H9 (cell line): ENCODE results near the genes OR5V1, HLA-A and RNF39.

- PRO-cap, result unidirectional peak, plus-strand start at chr6:28589375
Observed at GRCh38 chr6:28589059-28589628, 2.0 kb upstream of the SCAND3 start.

GRCh38 chr6:28674166-28674723, 87.1 kb upstream of the SCAND3 start:
- PRO-cap, result bidirectional peak, plus-strand start at chr6:28674360, minus-strand start at chr6:28674317; unidirectional peak, minus-strand start at chr6:28674529

DNA sequence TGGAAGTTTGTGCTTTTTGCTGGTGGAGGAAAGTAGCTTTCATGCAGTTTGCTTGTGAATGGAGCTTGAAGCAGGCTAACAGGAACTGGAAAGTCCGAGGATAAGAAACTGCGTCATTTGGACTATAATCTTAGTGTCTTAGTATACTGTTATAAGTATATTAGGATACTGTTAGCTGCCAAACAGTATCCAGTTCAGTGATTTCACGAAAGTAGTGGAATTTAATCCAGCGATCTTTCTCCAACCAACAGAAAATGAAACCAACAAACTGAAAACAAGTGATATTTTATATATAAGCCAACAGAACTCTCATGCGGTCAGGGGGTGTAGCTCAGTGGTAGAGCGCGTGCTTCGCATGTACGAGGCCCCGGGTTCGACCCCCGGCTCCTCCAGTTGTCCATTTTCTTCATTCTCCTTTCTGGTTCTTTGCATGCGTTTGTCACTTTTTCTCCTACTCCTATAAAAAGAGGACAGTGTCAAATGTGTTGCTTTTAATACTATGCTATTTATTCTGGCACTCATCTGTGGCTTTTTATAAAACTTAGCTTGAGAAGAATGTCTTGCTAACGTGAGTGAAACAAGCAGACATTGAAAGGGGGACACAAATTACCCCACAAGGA, 142.0 kb upstream of the SCAND3 start:
- PRO-cap, result unidirectional peak, plus-strand start at position 316 of the sequence; unidirectional peak, plus-strand start at position 358 of the sequence

GRCh38 chr6:28757312-28758049, 166.3 kb downstream of the TRIM27 start:
- PRO-cap, result bidirectional peak, plus-strand start at chr6:28757683, minus-strand start at chr6:28757682

GRCh38 chr6:28900993-28901727, 22.6 kb downstream of the TRIM27 start:
- PRO-cap, result no peak

- PRO-cap, result bidirectional peak, plus-strand start at chr6:28977436, minus-strand start at chr6:28977358; bidirectional peak, plus-strand start at chr6:28977697, minus-strand start at chr6:28977612
Observed at GRCh38 chr6:28977125-28978123, 27.7 kb downstream of the ZNF311 start.

DNA sequence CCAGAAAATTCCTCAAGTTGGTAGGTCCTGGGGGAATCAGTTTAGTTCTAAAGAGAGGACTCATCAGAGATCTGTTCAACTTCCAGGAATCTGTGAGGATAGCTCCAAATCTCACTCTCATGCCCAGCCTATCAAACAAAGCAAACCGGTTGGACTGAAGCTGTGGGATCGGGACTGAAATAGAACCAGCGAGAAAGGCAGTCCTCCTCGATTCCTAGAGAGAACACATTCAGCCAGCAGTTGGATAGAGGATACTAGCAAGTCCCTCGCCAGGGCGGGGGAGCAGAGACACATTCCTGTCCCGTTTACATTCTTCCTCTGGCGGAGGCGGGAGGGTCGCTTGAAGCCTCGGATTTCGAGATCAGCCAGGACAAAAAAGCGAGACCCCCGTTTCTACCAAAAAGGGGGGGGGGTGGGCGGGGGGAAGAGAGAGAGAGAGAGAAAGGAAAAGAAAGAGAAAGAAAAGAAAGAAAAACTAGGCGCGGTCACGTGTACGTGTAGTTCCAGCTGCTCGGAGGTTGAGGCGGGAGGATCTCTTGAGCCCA, 19.6 kb downstream of the ZNF311 start:
- PRO-cap, result bidirectional peak, plus-strand start at position 308 of the sequence, minus-strand start at position 156 of the sequence

- PRO-cap, result no peak
Observed at GRCh38 chr6:29368583-29369205, at the start of gene OR5V1. Gene OR5V1, minus strand, starts transcription at chr6:29368865.

GRCh38 chr6:29790544-29791173, 37.0 kb upstream of the HLA-G start:
- PRO-cap, result no peak

DNA sequence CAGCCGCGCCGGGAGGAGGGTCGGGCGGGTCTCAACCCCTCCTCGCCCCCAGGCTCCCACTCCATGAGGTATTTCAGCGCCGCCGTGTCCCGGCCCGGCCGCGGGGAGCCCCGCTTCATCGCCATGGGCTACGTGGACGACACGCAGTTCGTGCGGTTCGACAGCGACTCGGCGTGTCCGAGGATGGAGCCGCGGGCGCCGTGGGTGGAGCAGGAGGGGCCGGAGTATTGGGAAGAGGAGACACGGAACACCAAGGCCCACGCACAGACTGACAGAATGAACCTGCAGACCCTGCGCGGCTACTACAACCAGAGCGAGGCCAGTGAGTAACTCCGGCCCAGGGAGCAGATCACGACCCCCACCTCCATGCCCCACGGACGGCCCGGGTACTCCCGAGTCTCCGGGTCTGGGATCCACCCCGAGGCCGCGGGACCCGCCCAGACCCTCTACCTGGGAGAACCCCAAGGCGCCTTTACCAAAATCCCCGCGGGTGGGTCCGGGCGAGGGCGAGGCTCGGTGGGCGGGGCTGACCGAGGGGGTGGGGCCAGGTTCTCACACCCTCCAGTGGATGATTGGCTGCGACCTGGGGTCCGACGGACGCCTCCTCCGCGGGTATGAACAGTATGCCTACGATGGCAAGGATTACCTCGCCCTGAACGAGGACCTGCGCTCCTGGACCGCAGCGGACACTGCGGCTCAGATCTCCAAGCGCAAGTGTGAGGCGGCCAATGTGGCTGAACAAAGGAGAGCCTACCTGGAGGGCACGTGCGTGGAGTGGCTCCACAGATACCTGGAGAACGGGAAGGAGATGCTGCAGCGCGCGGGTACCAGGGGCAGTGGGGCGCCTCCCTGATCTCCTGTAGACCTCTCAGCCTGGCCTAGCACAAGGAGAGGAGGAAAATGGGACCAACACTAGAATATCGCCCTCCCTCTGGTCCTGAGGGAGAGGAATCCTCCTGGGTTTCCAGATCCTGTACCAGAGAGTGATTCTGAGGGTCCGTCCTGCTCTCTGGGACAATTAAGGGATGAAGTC, 686 bp downstream of the HLA-G start:
- PRO-cap, result no peak

DNA sequence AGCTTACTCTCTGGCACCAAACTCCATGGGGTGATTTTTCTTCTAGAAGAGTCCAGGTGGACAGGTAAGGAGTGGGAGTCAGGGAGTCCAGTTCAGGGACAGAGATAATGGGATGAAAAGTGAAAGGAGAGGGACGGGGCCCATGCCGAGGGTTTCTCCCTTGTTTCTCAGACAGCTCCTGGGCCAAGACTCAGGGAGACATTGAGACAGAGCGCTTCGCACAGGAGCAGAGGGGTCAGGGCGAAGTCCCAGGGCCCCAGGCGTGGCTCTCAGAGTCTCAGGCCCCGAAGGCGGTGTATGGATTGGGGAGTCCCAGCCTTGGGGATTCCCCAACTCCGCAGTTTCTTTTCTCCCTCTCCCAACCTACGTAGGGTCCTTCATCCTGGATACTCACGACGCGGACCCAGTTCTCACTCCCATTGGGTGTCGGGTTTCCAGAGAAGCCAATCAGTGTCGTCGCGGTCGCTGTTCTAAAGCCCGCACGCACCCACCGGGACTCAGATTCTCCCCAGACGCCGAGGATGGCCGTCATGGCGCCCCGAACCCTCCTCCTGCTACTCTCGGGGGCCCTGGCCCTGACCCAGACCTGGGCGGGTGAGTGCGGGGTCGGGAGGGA, at the start of gene HLA-A:
HLA-A (plus strand) TSS at position 500 of the 616 bp plus-strand sequence.
- PRO-cap, result bidirectional peak, plus-strand start at position 500 of the sequence, minus-strand start at position 366 of the sequence

DNA sequence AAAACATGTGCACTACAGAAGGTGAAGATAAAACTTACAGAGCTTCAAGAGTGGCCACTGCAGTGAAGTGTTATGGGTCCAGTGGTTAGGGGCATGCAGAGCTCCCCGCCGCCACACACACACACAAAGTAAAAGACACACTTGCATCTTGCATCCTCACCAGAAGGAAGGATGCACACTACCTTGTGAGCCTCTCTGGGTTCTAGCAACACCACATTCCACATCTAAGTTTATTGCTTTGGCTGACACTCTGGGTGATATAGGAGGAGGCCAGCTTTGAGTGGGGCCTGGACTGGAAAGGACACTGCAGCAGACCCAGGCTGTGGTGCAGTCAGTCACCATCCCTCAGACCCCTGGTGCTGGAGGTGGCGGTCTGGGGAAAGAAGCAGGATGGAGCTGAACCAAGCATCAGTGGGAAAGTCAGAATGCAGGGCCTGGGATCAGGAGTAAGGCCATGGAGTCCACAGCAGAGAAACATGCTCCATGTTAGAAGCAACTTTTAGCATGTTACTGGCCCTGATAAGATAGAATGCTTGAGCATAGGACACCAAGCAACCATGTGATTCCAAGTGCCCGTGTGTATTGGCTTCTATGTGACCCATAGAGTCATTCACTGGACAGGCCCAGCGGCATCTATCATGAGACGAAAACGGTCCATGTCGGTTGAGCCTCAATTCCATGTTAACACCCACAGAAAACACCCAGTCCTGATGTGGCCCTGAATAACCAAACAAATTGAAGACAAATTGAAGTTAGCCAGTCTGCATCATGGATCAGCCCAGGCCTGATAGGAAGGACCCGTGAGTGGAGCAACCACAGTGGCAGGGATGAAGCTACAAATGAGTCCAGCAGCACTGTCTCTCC, 6.0 kb downstream of the HLA-A start:
- PRO-cap, result no peak

GRCh38 chr6:29965757-29966673, 23.7 kb downstream of the HLA-A start:
- PRO-cap, result bidirectional peak, plus-strand start at chr6:29966244, minus-strand start at chr6:29966148

DNA sequence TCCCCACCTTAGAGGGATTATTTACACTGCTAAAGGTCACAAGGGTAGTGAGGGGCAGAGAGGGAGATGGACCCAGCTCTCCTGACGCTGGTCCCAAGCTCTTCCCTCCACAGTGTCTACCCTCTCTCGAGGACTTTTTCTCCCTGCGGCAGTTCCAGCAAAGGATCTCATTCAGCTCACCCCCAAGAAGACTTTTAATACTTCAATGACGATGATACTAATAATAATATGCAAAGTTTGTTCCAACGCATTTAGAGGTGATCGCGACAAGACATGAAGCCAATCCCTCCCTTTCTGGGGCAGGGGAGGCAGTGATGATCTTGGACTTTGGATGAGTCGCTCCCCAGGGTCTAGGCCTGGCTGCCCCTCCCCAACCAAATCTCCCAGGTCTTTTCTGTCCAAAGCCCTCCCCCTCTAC, 33.8 kb downstream of the HLA-A start:
- PRO-cap, result no peak

DNA sequence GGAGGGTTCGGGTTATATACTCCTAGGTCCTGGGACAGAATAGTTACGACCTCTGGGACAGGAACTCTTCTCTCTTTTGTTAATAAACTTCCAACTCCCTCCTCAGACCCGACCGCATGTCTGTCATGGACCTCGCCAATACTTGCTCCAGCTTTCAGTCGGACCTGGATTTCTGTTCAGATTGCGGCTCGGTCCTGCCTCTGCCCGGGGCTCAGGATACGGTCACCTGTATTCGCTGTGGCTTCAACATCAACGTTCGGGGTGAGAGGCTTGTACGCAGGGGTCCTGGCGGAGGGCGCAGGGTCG, 297 bp downstream of the POLR1H start:
- PRO-cap, result bidirectional peak, plus-strand start at position 105 of the sequence, minus-strand start at position 122 of the sequence; bidirectional peak, plus-strand start at position 157 of the sequence, minus-strand start at position 149 of the sequence

GRCh38 chr6:30062155-30062527, 1.1 kb downstream of the POLR1H start:
- PRO-cap, result no peak

DNA sequence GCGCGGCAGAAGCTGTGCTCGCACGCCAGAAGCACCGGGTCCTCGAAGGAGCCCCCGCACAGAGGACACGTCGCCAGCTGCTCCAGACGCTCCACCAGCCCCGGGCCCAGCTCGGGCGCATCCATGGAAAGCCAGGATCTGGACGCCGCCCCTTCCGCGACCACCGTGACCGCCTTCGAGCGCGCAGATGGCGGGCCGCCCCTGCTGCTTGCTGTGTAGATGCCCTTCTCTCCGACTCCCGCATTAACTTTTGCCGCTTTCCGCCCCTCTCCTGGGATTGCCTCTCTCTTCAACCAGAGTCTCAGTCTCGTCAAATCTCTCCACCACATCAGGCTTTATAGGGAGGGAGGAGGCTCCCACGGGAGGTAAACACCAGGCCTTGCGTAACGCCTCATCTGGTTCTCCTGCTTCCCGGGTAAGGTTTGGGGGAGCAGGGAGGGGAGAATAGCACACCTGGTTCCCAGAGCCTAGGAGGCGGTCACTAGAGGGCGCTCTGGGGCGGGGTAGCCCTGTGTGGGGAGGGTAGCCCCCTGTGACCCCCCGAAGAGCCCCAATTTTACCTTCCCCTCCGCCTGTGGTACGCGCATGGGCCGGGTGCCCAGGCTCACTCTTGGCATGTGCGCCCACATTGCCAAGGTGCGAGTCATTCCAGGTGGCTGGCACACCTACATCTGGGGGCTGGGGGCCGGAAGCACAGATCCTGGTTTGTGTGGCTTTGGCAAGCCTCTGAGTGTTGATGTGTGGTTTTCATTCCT, at the start of gene RNF39:
RNF39 (minus strand) TSS at position 309 of the 755 bp plus-strand sequence.
- PRO-cap, result no peak

GRCh38 chr6:30112160-30113003, 508 bp downstream of the TRIM31 start:
- PRO-cap, result no peak

- PRO-cap, result no peak
Observed at GRCh38 chr6:30127105-30127733, 8.7 kb upstream of the TRIM40 start.

DNA sequence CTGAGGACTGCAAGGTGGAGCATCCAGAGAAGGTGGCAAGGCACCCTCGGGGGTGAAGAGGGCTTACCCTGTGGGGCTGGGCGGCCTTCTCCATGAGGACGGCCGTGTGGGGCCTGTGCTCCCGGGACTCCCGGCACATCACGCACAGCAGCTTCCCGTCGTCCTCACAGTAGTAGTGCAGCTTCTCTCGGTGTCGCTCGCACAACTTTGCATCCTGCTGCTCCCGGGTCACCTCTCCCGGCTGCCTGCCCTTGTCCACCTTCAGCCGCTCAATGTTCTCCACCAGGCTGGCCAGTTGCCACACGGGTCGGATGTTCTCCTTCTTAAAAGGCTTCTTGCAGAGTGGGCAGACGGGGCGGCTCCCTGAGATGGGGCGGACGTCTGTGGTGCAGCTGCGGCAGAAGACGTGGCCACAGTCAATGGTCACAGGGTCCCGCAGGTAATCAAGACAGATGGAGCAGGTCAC, 14.6 kb downstream of the TRIM26 start:
- PRO-cap, result no peak